Ileum (tissue), 1 donor: ENCODE measurements around the genes SLC12A5, EYA2 and ZMYND8.

GRCh38 chr20:46013789-46014612 is 5.3 kb downstream of the MMP9 start:
- PRO-cap, result no peak

DNA sequence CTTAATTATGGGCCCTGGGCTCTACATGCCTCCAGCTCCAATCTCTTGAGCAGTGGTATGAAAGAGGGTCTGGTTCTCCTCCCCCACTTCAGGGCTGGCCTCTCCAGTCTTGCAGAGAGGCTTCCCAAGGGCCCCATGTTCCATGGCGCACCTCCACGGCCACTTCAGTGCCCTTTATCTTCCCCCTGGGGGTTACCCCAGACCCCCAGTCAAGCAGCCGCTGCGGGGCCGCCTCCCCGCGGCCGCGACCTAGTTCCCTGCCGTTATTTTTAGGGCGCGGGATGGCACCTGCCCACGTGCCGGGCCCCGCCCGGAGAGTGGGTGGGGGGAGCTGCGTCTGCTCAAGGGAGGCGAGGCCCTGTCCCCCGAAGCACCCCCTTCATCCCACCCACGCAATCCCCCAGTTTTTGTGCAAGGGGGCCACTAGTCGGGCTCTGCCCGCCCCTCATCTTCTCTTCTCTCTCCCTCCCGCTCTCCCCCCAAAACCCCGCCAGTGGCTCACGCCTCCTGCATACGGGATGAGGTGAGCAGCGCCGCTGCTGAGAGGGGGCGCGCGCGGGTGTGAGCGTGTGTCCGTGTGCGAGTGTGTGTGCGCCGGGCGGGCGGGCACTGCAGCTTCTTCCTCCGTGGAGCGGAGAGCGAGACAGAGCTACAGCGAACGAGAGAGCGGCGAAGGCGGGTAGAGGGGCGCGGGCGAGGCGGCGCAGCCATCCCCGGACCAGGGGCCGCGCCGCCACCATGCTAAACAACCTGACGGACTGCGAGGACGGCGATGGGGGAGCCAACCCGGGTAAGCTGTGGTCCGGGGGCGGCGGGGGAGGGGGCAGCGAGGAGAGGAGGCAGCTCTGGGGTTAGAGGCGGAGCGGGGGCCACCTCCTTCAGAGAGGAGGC is at the start of gene SLC12A5:
Gene SLC12A5, plus strand, starts transcription at position 609 of the 891 bp plus-strand sequence.
- PRO-cap, result no peak

DNA sequence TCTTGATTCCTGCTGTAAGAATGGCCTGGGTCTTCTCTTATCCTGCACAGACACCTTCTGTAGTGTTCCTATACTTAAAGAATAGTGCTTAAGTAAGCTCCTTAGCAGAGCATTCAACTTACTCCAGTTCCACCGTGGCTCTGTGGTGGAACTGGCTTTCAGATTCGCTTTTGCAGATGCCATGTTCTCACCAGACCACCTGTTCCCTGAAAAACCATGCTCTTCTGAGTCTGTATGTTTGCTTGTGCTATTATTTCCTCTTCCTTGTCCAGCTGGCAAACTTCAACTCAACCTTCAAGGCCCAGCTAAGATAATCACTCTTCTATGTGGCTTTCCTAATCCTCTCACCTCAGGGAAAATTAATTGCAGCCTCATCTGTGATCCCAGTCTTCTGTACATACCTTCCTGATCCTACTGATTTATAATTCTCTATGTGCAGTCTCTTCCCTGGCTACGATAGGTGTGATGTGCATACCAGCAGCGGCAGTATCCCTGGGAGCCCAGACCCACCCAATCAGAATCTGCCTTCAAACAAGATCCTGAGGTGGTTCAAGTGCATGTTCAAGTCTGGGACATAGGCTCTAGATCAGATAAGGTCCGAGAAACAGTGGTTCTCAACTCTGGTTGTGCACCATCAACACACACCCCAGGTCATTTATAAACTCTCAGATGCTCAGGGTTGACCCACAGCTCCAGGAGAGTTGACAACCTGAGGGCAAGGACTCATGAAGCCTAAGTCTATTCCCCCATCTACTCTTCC is 4.7 kb downstream of the ELMO2 start:
- PRO-cap, result no peak

DNA sequence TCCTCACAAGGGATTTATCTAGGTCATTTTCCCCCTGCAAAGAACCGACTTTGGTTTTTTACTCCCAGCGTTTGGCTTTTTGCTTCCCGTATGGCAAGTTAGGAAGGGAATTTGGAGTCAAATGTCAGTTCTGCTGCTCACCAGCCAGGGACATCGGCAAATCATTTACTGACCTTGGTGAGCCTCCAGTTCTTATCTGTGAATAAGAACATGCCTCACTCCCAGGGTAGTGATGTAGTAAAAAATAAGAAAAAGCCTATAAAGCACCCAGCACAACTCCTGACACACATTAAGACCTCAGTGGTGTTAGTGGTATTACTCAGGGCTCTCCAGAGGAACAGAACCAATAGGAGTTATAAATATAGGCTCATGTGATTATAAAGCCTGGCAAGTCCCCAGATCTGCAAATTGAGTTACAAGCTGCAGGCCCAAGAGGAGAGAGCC is 71.5 kb upstream of the EYA2 start:
- PRO-cap, result no peak

- PRO-cap, result no peak
Observed at GRCh38 chr20:46894046-46895212, at the start of gene EYA2. Gene EYA2 (plus strand): TSS chr20:46894843.

- PRO-cap, result no peak
Observed at GRCh38 chr20:46901421-46902134, 6.9 kb downstream of the EYA2 start.

GRCh38 chr20:46928559-46929182 is 34.0 kb downstream of the EYA2 start:
- PRO-cap, result no peak

DNA sequence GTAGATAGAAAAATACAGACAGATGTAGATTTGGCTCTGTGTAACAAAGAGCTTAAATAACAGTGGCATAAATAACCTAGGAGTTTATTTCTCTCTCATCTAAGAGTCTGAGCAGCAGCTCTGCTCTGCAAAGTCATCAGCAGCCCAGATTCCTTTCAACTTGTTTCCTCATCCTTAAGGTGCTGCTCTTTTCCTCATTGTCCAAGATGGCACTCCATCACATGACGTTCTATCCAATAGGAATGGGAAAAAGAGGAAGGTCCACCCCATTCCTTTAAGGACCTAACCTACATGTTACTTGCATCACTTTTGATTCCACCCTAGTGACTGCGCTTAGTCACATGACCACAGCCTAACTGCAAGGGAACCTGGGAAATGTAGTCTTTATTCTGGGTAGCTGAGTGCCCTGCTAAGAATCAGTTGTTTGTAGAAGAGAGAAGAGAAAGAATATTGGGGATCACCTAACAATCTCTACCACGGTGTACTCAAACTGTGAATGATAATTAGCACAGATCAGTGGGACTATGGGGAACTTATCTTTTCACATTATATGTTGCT is 76.6 kb downstream of the EYA2 start:
- PRO-cap, result no peak

DNA sequence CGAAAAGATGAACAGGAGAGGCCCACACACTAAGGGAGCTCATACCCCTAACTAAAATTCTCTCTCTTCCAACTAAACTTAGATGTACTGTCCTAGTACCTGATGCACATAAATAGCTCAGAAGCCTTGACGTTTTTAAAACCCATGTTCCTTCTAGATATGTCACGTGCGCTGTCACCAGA is 142.6 kb downstream of the ZMYND8 start:
- PRO-cap, result no peak

DNA sequence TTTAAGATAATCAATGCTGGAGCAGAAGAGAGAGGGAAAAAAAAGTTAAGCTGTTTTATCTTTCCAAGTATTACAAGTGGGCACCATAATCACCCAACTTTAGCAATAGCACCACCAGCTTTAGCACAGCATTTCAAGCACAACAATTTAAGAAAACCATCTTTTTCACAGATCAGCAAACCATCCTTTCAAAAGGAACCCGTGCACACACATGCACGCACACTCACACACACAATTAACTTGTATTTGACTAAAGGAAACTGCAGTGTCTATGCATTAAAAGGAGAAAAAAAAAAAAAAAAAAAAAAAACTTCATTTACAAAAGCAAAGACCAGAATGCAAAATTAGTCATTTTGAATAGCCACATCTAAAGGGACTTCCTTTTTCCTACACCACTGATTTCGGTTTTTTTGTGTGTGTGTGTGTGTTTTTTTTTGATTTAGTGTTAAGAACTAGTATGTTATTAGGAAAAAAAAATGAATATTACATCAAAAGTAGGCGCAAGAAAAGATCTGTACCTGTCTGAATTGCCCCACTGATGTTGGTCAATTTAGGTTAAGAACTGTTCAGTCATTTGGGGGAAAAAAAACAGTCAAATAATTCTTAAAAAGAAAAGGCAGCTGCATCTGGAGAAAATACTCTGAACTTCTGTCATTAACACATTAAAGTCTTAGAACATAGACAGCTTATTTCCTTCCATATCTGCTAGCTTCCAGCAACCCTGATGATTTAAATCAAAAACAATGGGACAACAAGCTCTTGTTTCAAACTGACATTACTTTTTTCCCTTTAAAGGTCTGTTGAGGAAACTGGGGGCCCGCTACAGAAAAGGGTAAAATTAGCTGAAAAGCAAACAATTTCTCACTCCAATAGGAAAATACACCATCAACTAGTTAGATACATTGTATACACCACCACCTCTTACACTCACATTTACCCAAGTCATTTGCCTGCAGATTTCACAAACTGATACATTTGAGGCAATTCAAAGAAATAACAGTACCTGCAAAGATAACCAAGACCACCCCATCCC is 6.1 kb downstream of the ZMYND8 start:
- PRO-cap, result no peak

DNA sequence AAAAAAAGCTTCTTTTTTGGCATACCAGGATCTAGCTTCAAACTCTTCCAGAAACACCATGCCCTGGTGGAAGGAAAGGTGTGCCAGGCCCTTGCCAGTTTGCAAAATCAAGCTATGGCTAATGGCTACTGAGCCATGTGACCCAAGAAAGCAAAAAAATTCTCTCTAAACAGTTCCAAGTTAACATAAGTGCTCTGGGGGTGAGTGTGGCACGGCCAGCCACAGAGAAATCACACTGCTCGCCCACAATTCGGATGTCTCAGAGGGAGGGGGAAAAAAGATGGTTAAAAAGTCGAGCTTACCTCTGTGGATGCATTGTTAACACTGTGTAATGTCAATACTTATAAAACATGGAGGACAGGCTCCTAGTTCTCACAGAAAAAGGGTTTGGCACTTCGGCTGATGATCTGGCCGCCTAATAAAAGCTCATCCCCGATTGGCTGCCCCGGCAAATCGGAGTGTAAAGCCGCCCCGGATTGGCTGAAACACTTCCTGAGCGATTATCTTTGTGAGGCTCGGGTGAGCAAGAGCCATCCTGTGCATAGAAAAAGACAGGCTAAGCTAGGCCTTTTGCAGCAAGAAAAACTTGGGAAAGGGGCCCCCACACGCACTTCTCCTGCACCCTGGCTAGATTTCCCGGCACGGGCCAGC is at the start of gene ZMYND8:
Gene ZMYND8, minus strand, starts transcription at position 345 of the 651 bp plus-strand sequence.
- PRO-cap, result bidirectional peak, plus-strand start at position 533 of the sequence, minus-strand start at position 376 of the sequence

DNA sequence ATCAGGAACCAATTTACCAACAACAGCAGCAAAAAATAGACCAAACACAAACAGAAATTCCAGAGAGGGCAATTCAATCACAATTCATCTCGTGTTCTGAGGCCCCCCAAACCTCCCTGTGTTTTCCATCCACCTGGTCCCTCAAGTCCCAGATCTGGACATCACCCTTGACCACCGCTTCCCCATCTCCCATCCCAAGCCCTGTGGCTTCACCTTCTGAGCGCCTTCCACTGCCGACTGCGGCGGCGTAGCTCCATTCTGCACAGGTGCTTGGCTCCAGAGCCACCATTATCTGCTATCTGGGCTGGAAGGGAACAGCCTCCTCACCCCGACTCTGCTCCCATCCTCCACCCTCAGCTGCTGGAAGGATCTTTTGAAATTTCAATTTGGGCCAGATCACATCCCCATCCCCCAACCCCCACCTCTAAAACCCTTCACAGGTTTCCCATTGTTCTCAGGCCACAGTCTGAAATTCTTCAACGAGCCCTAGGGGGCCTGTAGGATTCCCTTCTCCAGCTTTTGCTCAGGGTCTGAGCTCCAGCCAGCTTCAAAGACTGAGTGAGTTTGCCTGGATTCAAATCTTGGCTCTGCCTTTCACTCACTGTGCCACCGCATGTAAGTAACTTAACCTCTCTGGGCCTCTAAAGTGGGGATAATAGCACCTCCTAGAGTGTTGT is 12.5 kb upstream of the ZMYND8 start:
- PRO-cap, result no peak

- PRO-cap, result no peak
Observed at GRCh38 chr20:47487040-47487574, 14.6 kb upstream of the NCOA3 start.

DNA sequence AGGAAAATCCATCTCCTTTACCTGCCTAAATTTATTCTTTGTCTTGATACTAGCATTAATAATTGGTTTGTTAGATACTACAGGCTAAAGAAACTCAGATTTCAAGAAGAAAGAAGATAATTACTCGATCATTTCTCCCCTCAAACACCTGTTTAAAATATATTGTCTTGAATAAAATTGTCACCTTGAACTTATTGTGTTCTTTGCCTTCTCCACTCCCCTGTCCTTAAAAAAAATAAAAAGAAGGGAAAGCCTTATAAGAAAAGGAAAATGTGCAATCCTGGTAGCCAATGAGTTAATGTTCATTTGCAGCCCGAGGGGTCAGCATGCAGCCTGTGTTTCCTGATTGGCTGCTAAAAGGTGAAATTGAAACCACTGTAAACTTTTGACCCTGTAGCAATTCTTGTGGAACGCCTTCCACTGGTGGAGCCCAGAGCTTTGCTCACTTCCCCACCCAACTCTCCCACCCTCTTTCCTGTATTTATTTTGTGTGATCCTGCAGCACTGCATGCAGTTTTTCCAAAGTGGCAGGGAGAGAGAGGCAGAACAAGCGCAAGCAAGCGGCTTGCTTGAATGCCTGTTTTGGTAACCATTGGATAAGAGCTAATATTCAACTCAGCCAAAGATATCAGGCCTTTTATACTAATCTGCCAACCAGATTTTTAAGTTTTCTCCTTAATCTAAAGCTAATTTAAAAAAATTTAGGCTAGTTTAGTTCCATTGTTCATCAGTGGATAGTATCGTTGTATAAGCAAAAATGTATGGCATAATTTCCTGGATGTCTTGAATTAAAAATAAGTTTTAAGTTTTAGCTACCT is 74.9 kb downstream of the NCOA3 start:
- PRO-cap, result unidirectional peak, plus-strand start at position 522 of the sequence

- PRO-cap, result no peak
Observed at GRCh38 chr20:47678679-47679054, 106.6 kb downstream of the SULF2 start.

GRCh38 chr20:47714443-47715057 is 70.7 kb downstream of the SULF2 start:
- PRO-cap, result no peak

GRCh38 chr20:47725418-47725798 is 59.9 kb downstream of the SULF2 start:
- PRO-cap, result no peak

GRCh38 chr20:47736875-47737271 is 48.4 kb downstream of the SULF2 start:
- PRO-cap, result no peak

DNA sequence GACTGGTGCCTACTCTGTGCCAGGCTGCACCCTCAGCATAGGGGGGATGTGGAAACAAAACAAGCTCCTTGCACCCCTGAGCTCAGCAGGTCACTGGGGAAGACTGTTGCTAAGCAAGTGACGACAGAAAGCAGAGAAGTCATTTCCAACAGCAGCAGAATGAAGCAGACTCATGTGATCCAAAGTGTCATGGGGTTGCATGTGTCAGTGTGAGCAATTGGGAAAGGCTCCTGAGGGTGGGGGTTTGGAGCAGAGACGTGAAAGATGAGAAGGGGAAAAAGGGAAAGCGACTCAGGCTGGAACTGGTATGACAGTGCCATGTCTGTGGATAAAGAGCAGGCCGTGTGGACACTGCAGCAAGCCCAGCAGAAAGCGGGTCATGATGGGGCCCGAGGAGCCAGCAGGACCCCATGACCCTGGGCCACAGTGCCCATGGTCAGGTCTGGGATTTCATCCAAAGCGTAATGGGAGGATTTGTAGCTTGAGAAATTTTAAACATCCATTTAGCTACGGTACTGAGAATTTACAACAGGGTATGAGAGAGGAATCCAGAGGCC is 363.8 kb downstream of the PREX1 start:
- PRO-cap, result no peak

- PRO-cap, result no peak
Observed at GRCh38 chr20:48516166-48516547, 311.6 kb downstream of the PREX1 start.